Heart right ventricle (tissue), 2 donors: ENCODE results near the genes TMSB15A, BEX4, TCEAL4, SLC25A53, FAM199X, TEX13A, RBM41, NUP62CL and COL4A6.

DNA sequence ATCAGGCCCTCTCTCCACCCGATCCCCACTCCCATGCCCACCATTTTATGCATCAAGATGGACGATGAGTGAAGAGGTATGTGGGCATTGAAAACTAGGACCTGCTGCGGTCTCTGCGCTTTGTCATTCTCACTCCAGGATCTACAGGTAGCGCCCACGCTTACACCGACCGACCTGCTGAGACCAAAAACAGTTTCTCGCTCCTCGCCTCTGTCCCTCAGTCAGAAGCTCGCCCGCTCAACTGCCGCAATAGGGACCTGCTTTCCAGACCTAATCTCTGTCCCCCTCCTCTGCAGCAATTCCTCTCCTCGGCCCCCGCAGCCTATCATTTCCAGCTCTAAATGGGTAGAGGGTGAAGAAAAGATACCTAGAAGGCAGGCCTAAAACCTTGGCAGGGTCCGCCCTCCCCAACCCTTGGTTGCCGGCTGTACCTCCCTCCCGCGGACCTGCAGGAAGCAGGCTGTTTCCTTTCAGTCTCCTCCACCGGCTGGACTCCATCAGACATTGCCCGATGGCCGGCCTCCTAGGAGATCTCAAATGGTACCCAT lies 541 bp downstream of the BEX5 start:
- PRO-cap, 2 experiments = no peak in any of the 2 experiments

- PRO-cap, 2 experiments = peak in 1 of 2 experiments; most common plus-strand start chrX:102516987 (in 1); most common minus-strand start chrX:102516733 (in 1)
Observed at GRCh38 chrX:102516210-102517156, at the start of gene TMSB15A. Gene TMSB15A (minus strand): TSS chrX:102516739.

DNA sequence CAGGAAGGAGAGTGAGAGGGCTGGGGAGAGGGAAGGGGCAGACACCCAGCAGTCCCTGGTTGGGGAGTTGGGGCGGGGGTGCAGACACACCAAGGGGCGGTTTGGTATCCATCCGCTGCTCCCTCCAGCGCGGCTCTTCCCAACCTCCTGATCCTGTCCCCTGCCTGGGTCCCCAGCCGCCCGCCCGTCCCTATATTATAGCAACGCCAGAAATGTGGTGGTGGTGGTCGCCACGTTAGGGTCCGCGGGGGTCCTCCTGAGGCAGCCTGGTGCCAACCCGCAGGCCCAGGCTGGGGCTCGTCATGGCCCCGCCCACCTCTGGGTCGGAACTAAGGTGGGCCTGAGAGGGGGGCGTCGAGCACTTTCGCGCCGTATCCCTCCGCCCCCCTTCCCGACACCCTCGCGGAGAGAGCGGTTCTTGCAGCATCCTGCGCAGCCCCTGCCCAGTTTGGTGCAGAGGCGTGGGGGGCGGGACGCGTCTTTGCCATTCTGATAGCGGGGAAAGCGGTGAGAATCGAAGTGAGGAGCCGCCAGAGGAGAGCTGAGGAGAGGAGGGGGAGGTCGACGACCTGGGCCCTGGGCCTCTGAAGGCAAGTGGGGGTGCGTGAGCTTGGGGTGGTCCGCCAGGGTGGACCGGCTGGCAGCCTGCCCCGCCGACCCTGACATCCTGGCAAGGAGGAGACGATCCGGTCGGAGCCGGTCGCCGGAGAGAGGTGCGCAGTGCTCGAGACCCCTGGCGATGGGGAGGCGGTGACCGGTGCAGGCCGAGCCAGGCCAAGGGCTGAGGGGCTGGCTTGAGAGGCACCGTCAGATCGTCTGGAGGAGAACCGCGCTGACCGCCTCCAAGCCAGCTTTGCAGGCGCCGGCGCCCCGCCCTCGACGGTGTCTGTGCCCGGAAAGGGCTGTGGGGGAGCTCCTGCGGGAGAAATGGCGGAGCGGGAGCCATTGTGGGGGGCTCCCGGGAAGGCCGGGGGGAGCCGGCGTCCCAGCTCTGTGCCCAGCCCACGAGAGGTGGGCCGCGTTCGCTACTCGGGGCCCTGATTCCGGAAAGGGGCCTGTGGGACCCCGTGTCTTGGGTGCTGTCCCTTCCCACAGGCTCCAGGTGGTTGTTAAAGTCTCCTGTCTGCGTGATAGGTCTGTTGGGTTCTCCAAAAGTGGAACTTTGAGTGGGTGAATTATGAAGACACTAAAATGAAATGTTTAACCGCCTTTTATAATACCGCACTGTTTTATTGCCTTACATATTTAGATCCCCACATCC lies 25.5 kb downstream of the GPRASP3 start:
- PRO-cap, 2 experiments = peak in 1 of 2 experiments; most common plus-strand start position 912 of the sequence (in 1); most common minus-strand start position 818 of the sequence (in 1)

DNA sequence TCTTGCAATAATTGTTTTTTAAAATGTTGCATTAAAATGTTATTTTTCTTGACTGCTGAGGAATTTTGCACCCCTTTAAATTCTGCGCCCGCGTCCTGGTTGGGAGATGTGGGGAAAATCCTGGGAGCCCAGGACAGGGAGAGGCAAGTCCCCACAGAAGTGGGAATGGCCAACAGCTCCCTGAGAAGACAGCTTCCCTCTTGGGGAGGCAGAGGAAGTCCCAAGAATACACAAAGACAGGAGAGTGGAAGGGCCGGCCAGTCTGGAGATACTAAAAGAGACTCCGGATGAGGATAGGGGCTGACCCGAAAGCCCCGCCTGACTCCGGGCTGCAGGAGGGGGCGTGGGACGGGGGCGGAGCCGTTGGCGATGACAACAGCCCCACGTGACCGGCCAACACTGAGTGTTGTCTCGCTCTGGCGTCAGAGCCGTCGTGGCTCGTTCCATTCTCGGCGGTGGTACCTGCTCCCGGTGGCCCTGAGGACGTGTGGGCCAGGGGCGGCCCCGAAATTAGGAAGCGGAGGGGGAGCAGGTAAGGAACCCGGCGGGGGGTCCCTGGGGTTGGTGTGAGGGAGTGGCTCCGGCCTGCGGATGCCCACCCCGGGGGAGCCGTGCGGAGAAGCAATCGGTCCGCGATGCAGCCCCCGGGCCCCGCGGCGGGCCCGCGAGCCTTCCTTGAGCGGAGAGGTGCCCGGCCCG lies at the start of gene BEX4:
Gene BEX4 (plus strand): TSS at position 402 of the 699 bp plus-strand sequence.
- PRO-cap, 2 experiments = peak in 2 of 2 experiments; most common plus-strand start position 422 of the sequence (in 1); most common minus-strand start position 270 of the sequence (in 1)

GRCh38 chrX:103215406-103216557 lies 874 bp downstream of the BEX4 start:
- PRO-cap, 2 experiments = no peak in any of the 2 experiments

DNA sequence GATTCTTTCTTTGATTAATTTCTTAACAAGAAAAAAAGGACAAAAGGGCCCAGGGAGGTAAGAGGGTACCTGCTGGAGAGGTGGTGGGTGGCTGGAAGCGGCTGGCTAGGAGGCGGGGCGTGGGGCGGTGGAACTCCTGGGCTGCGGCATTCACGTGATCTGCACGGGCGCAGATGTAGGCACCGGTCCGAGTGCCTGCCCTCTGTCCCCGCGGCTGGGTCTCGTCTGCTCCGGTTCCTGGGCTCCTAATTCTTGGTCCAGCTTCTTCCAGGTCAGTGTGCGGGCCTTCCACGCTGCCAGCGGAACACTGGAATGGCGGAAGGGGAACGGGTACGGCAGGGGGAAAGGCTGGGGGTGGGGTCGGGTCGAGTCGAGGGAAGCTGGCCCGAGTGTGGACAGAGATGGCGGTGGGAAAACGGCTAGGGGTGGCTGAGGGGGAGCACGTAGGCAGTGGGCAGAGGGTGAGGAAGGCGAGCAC lies at the start of gene TCEAL4:
Gene TCEAL4 (plus strand): TSS at position 162 of the 478 bp plus-strand sequence.
- PRO-cap, 2 experiments = peak in 2 of 2 experiments; most common plus-strand start position 164 of the sequence (in 2); most common minus-strand start position 107 of the sequence (in 1)

DNA sequence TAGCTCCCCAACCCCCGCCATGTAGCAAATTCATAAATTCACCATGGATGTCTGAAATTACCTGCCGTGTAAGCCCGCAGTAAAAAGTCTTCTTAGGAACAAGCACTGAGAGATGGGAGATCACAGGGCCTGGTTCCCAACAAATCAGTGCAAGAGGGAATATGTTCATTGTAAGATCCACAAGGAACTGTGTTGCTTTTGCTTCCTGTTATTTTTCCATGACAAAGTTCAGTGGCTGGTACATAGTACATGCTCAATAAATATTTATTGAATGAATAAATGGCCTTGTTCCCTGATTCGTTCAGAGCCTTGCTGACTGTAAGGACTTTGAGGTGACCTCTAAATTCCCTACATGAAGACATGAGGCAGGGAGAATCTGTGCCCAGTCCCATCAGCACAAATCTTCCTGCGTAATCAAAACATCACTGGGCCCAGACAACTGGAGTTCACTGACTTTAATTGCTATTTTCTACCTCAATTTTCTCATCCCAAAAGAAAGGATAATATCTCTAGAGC lies 7.4 kb downstream of the TMEM31 start:
- PRO-cap, 2 experiments = no peak in any of the 2 experiments

DNA sequence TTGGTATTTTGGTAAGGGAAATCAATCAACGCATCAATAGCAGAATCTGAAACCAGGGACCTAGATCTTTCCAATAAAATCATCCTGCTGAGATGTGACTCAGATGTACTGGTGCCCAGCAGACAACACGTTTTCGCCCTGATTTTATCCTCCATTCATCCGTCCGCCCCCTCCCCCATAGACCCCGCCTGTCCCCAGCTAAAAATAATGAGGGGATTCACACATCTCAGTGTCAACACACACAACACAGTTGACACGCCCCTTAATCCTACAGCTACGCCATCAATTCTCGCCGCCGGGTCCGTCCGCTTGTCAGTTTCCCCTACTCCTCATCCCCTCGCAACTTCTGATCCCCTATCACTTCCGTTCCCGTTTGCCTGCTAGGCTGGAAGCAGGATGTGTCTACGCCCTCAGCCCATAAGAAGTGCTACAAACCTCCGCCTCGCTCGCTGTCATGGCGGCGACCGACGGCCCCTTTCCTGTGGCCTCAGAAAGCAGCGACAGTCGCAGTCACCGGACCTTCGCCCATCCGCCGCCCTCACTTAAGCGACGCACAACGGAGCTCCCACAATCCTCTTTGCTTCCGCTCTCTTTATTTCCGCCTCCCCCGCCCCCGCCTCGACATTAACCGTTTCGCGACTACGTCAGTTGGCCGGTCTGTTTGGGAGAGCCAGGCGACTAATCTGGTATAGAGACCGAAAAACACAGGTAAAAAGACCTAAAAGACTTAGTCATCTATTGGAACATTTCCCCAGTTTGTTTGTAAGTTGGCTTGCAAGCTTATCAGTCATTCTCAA lies at the start of gene SLC25A53:
Gene SLC25A53 (minus strand): TSS at position 567 of the 797 bp plus-strand sequence.
- PRO-cap, 2 experiments = peak in 2 of 2 experiments; most common plus-strand start position 624 of the sequence (in 2); most common minus-strand start position 544 of the sequence (in 2)

DNA sequence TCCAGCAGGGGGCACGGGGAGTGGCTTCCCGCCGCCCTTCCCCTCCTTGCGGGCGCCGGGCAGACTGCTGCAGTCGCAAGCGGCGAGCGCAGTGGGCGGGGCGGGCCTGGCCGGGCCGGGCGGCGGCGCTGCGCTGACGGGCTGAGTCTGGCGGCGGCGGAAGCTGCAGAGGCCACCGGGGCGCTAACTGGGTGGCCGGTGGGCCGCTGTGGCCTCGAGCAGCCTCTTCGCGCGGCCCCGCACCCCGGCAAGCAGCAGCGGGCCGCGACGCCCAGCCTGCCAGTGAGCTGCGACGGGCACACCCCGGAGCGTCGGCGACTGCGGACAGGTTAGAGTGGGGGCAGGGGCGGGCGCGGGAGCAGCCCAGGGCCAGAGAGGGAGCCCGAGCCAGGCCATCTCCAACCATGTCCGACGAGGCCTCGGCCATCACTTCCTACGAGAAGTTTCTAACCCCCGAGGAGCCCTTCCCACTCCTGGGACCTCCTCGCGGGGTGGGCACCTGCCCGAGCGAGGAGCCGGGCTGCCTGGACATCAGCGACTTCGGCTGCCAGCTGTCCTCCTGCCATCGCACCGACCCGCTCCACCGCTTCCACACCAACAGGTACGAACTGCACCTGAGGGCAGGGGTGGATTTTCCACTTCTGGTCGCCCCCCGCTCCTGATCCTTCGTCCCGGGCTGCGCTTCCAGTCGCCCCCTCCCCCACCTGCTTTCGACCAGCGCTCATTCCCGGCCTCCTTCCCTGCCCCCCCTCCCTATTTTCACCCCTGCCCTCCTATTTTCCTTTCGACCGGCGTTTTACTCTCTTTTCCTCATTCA lies at the start of gene FAM199X:
Gene FAM199X (plus strand): TSS at position 72 of the 817 bp plus-strand sequence.
- PRO-cap, 2 experiments = peak in 2 of 2 experiments; most common plus-strand start position 72 of the sequence (in 1)

DNA sequence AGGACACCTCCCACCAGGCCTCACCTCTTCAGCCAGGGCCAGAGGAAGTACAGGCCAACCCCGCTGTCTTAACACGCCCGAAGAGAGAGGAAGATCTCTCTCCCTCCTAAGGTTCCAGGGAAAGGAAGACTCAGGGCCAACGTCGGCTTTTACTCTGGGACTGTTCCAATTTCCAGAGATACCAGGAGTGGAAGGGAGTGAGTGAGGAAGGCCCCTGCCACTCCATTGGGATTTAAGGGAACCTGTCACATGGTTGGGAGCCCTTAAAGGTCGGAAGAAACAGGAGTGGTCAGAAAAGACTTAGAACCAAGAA lies at the start of gene TEX13A:
Gene TEX13A (minus strand): TSS at position 124 of the 313 bp plus-strand sequence.
- PRO-cap, 2 experiments = no peak in any of the 2 experiments

GRCh38 chrX:106201342-106201939 lies 33.3 kb downstream of the PWWP3B start:
- PRO-cap, 2 experiments = no peak in any of the 2 experiments

DNA sequence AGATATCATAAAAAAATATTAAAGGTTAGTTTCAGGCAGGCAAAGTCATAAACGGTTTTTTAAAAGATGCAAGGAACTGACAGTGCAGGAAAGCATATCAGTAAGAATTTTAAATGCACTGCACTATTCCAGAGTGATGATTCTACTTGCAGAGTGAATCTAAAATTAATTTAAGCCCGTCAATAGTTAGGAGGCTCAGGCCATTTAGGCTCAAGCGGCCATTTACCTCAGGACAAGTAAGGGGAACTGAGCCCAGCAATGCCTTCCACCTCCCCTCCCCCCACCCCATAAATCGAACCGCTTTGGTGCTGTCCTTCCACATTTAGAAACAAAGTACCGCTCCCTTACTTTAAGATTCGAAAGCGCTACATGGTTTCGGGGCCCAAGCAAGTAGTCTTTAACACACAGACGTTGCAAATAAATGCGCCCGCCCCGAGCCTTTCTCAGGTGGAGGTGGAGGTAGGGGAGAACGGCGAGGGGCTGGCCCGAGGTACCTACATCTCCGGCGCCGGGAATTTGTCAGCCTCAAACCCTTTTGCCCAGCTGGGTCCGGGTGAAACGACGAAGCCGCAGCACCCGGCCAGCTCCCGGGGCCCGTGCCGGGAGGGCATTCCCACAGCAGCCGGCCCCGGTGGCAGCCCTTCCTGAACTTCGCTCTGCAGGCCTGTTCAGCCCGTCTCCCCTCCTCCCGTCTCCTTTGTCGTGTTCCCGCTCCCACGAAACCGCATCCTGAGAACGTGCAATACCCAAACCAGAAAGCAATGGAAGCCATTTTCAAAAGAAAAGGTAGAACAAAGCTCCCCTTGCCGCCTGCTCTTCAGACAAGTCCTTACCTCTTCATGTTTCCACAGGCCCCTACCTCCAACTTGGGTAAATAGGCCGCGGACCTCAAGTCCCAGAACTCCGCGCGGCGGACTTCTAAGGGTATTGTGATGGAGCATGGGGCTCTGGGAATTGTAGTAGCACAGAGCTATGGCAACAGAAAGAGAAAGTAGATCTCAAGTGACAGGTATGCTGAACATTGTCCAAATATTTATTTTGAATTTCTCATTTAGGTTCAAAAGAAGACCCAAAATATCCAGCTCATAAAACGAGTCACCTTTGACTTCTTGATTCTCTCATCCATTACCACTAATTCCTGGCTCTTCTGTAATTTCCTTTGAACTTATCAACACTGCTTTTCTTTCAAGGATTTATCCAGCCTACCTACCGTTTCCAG lies at the start of gene RBM41:
Gene RBM41 (minus strand): TSS at position 890 of the 1,219 bp plus-strand sequence.
- PRO-cap, 2 experiments = peak in 2 of 2 experiments; most common plus-strand start position 981 of the sequence (in 1); most common minus-strand start position 868 of the sequence (in 1)

- PRO-cap, 2 experiments = peak in 1 of 2 experiments; most common minus-strand start chrX:107206433 (in 1)
Observed at GRCh38 chrX:107206195-107206821, at the start of gene NUP62CL. Gene NUP62CL (minus strand): TSS chrX:107206433.

DNA sequence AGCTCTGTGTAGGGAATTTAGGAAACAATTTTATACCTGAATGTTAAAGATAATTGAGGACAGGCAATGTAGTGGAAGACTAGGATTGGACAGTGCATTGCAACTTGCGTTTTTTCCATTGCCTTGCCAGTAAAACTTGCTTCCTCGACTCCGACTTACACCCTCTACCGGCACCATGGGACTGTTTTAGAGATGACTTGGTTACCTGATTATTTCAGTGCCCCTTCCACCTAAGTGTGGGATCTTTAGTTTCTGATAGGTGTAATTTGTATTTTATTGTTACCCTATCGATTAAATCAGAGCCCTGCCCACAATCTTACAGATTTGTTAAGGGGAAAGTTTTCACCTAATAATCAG lies 1.2 kb downstream of the PRPS1 start:
- PRO-cap, 2 experiments = no peak in any of the 2 experiments

GRCh38 chrX:107672779-107673040 lies 44.4 kb downstream of the PRPS1 start:
- PRO-cap, 2 experiments = no peak in any of the 2 experiments

- PRO-cap, 2 experiments = peak in 2 of 2 experiments; most common minus-strand start chrX:107717062 (in 2)
Observed at GRCh38 chrX:107716643-107717124, 58.9 kb downstream of the TSC22D3 start.

GRCh38 chrX:107761447-107761932 lies 14.1 kb downstream of the TSC22D3 start:
- PRO-cap, 2 experiments = no peak in any of the 2 experiments

GRCh38 chrX:107827104-107827260 lies 1.3 kb downstream of the MID2 start:
- PRO-cap, 2 experiments = no peak in any of the 2 experiments

- PRO-cap, 2 experiments = no peak in any of the 2 experiments
Observed at GRCh38 chrX:108221138-108221591, 129.6 kb downstream of the ATG4A start.

DNA sequence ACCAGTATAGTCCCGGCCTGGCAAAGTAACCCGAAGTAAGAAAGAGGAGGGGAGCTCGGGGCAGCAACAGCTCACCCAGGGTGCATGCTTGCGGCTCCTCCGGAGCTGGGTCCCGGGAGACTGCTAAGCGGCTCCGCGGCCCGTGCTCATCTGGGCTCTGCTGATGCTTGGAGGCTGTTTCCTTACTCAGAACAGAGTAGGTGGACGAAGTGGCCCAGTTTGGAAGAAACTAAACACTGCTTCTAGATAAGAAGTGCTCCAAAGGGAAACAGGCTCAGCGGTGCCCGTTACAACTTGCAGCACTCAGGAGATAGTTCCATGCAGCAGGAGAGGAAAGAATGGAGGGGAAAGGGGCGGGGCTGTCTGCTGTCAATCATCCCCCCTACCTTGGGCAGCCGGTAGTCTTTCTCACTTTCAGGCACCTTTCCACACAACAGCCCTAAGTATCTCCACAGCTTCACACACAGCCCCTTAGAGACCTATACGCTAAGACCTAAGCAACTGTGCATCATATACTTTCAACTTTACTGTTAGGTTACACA lies at the start of gene COL4A6:
Gene COL4A6 (minus strand): TSS at position 312 of the 542 bp plus-strand sequence.
- PRO-cap, 2 experiments = no peak in any of the 2 experiments